Measurements from ENCODE around the genes GJD3, KRT12 and KRT16.

DNA sequence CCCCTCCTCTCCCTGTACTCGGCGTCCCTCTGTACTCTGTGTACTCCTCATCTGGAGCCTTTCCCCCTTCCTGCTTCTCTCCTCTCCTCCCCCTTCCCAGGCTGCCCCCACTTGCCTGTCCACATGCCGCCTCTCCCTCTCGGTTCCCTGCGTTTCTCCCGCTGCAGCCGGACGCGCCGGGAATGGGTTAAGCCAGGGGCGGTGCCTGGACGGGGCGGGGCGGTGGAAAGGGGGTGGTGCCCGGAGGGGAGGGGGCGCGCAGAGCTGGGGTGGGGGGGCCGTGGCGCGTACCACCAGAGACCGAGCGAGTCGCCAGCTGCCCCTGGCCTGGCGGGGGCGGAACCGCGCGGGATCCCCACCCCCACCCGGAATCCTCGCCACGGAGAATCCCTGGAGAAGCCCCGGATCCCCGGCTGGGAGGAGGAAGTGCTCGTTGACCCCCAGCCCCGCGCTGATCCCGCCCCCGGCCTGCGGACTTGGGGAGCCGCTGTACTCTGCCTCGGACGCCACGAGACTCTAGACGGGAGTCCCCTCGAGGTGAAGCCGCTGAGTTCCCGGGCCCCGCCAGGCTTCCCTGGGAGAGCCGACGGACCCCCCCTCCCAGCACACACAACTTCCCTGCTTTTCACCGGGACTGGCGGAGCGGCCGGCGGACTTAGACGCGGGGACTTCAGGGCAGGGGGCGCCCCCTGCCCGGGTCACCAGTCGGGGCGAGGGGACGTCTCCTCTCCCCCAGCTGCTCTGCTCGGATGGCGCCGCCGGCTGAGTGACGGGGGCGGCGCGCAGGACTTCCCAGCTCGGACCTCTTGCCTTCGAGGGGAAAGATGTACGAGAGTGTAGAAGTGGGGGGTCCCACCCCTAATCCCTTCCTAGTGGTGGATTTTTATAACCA lies 22.4 kb downstream of the GJD3 start:
- RRBS, result 2% methylated on average over 38 of the region's 73 CpGs

GRCh38 chr17:40363139-40364240 lies 1.0 kb downstream of the GJD3 start:
- RRBS, result 2% methylated on average over 28 of the region's 109 CpGs

DNA sequence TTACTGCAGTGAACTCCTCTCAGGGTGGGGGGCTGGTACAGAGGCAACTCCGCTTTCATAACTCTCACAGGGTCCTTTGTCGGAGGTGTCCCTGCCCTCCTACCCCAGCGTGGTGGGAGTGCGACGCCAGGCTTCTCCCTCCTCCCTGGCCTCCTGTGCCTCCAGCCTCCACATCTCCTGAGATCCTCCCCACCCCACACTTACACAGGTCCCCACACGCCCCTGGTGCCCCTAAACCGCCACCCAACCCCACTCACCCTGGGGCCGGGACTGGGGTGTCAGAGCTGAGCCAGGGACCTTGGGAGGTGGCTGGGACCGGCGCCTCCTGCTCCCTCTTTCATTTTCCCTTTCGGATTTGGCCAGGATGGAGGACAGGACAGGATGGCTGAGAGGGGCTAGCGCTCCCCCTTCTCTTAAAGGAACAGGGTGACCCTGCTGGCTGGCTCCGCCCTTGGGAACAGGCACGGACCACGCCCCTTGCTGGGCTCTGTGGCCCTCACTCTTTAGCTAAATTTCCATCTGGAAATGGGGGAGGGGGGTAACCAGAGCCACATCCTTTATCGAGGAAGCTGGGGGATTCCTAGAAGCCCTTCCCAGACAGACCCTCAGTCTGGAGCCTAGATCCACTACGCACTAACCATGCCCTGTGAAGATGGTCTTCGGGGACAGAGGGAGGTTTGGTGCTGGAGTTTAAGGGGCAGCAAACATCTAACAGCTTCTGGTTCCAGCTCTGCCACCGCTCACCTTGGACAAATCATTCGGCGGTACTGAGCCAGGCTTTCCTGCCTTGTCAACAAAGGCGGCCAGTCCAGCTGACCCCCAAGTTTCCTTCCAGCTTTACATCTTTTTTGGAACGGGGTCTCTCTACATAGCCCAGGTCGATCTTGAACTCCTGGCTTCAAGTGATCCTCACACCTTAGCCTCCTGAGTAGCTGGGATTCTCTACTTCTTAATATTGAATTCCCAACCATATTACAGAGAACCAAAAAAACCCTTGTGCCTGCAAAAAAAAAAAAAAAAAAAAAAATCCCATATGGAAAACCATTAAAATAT lies at the start of gene GJD3:
GJD3 (minus strand) TSS at position 387 of the 1,053 bp plus-strand sequence.
- RRBS, result 9% methylated on average over 2 of the region's 24 CpGs

DNA sequence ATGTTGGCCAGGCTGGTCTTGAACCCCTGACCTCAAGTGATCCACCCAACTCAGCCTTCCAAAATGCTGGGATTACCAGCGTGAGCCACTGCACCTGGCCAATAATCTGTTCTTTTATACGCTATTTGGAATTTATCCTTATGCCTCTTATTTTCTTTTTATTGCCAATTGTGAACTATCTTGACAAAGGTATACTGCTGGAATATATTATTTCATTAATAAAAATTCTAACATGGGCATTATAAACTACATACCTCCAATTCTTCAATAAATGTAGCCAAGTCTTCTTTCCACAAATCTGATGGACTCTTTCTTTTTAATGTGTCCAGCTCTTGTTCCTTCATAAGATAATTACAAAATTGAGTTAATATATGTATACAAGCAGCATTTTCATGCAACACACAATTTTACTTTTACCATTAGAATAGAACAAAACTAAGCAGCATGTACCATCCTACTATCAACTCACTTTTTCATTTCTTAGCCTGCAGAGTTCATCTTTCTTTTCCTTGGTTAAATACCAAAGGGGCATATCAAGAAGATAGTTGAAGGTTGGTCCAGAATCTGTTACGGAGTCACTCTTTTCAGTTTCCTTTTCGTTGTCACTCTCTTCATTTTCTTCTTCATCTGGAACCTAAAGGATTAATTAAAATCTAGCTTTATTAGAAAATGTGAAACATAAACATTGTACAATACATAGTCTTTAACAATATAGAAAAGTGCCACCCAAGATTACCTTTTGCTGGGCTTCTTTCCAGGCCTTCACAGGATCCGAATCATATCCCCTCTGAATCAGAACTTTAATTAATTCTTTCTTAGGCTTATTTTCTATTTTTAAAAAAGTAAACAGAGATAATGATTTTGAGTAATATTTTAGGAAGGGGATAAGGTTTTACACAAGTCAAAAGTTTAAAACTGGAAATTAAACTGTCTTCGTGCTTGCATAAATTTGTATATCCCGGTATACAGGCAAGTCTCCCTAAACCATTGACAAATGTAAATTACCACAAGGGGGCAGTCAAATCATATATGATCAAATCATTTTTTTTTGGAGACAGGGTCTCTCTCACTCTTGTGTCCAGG lies 19.1 kb downstream of the TOP2A start:
- RRBS, result no CpG with 5 or more reads among the region's 7 CpGs

DNA sequence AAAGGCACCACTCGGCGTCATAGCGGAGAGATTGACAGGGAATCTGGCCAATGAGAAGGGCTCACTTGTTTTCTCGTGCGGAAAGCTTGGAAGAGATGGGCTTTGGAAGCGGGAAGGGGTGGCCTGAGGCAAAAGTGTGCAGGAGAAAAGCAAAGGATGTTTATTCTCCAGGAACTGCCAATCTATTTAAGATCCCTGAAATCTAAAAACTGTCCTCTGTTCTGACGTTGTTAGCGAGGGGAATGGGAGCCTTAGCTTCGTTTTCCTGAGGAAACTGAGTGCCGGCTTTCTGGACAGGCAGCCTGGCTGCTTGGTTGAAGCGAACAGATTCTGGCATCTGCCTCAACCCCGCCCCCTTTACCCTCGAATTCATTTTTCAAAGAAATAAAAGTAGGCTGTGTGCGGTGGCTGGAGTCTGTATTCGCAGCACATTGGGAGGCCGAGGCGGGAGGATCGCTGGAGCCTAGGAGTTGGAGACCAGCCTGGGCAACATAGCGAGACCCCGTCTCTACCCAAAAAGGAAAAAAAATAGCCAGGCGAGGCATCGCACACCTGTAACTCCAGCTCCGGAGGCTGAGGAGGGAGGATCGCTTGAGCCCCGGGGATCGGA lies 498 bp upstream of the TOP2A start:
- RRBS, result no CpG with 5 or more reads among the region's 26 CpGs

GRCh38 chr17:40433018-40433494 lies 10.2 kb upstream of the IGFBP4 start:
- RRBS, result no CpG with 5 or more reads among the region's 2 CpGs

DNA sequence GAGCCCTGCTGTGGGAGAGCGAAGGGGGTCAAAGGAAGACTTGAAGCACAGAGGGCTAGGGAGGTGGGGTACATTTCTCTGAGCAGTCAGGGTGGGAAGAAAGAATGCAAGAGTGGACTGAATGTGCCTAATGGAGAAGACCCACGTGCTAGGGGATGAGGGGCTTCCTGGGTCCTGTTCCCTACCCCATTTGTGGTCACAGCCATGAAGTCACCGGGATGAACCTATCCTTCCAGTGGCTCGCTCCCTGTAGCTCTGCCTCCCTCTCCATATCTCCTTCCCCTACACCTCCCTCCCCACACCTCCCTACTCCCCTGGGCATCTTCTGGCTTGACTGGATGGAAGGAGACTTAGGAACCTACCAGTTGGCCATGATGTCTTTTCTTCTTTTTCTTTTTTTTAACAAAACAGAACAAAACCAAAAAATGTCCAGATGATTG lies 14.1 kb downstream of the IGFBP4 start:
- RRBS, result no CpG with 5 or more reads among the region's 4 CpGs

- RRBS, result no CpG with 5 or more reads among the region's 9 CpGs
Observed at GRCh38 chr17:40550636-40551081, 14.6 kb downstream of the CCR7 start.

- RRBS, result no CpG with 5 or more reads among the region's 3 CpGs
Observed at GRCh38 chr17:40820952-40821299, 1.5 kb downstream of the KRT10 start.

DNA sequence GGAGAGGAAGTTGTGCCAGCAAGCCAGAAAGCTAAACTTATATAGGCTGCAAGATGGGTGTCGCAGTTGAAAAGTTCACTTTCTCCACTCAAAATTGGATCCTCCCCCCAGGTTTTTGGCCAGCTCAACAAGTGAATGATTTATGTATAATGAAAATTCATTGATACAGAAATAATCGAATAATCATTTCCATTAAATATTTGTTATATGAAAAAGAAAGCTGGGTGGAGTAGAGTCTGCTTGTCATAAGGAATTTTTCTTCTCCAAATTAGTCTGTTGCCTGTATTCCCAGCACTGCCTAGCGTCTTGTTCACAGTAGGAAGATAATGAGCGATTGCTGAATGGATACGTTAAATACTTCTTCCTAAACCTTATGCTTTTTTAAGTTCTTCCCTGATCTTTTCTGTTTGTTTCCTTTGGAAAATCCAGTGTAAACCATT lies at the start of gene KRT12:
KRT12 (minus strand) TSS at position 13 of the 440 bp plus-strand sequence.
- RRBS, result no CpG with 5 or more reads among the region's 5 CpGs

- RRBS, result no CpG with 5 or more reads among the region's 3 CpGs
Observed at GRCh38 chr17:40904578-40904987, 19.5 kb upstream of the KRT20 start.

- RRBS, result 85% methylated on average over 4 of the region's 11 CpGs
Observed at GRCh38 chr17:40958096-40958921, 8.4 kb downstream of the KRT39 start.

- RRBS, result no CpG with 5 or more reads among the region's 7 CpGs
Observed at GRCh38 chr17:41117839-41118195, 356 bp downstream of the KRTAP4-11 start.

DNA sequence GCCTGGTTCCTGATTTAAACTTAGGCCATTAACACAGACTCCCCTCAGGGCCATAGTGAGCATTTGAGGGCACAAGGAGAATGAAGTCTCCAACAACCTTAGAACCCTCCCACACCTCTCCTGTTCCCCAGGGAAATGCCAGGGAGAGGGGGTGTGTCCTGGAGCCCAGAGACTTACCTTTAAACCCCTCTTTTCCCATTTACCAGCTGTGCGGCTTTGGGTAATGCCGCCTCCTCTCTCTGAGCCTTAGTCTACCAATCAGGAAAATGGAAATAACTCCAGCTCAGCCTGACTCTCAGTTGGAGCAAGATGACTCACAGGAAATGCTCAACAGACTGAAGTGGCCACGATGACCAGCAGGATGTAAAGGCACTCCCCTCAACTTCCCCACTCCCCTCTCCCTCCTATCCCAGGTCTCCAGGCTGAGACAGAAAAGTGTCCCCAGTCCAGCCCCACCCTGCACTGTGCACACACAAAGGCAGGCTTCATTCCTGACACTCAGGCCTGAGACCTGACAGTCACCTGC lies 2.9 kb upstream of the KRT15 start:
- RRBS, result no CpG with 5 or more reads among the region's 3 CpGs

- RRBS, result 13% methylated on average over 8 of the region's 15 CpGs
Observed at GRCh38 chr17:41527123-41527452, 1.0 kb downstream of the KRT19 start.

- RRBS, result 56% methylated on average over 3 of the region's 27 CpGs
Observed at GRCh38 chr17:41612499-41613287, at the start of gene KRT16. KRT16 (minus strand) TSS chr17:41612767.

GRCh38 chr17:41678573-41679763 lies 9.7 kb upstream of the EIF1 start:
- RRBS, result no CpG with 5 or more reads among the region's 6 CpGs

- RRBS, result no CpG with 5 or more reads among the region's 6 CpGs
Observed at GRCh38 chr17:41705682-41706016, 6.5 kb upstream of the GAST start.

DNA sequence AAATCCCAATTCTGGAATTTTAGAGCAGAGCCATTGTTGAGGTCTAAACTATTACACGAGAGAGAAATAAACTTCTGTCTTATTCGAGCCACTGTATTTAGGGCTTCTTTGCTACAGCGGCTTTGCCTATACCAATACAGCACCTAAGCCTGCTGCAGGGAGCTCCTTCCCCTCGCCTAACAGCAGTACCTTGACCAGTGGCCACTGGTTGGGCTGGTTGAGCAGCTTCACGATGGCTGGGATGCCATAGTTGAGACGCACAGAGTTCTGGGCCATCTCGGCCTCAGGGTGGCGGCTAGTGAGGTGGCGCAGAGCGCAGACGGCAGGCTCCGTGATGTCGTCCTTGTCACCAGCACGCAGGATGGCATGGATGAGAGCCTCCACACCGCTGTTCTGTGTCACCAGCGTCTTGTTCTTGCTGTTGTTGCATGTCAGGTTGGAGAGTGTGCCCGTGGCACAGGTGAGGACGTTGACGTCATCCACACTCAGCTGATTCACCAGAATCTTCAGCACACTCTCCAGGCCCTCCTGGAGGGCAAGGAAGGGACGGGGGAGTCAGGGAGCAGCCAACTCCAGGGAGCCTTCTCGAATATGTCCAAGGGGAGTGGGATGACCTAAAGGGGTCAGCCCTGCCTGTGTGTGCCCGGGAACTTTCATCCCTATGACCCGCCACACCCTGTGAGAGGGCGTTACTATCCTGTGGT lies 23.6 kb downstream of the JUP start:
- RRBS, result no CpG with 5 or more reads among the region's 24 CpGs

DNA sequence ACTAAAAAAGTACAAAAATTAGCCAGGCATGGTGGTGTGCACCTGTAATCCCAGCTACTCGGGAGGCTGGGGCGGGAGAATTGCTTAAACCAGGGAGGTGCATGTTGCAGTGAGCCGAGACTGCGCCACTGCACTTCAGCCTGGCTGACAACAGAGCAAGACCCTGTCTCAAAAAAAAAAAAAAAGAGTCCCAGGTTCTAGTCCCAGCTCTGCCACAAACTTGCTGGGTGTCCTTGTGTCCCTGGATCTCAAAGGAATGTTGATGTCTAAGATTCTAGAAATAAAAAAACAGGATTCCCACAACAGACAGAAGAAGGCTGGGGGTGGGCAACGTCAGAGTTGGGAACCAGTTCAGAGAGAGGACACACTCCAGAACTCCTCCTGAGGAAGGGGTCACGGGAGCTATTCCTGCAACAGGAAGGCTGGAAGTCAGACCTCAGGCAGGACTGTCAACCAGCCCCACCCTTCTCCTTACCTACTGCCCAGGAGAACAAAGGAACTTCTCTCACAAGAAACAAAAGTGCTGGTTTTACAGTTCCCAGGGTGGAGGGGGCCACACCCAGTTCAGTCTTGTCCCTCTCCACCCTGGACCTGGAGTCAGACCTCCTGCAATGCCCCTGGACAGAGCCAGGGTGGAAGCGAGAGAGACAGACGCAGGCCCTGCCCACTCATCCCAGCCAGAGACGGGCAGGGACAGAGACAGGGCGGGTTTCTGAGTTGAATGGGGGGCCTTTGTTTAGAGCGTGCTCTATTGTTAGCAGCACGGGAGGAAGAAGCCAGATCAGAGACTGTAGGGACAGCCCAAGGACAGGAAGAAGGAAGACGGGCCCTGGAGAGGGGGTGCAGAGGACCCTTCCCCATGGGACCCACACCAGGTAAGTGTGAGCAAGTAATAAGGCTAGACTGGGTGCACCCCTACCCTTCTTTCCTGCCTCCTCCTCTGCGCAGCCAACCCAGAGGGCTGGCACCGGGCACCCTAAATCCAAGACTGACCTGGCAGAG lies 11.3 kb downstream of the JUP start:
- RRBS, result 100% methylated on average over 1 of the region's 15 CpGs

All from choroid plexus epithelial cell (primary cell).